Measurements from ENCODE around the gene FCHSD2.

DNA sequence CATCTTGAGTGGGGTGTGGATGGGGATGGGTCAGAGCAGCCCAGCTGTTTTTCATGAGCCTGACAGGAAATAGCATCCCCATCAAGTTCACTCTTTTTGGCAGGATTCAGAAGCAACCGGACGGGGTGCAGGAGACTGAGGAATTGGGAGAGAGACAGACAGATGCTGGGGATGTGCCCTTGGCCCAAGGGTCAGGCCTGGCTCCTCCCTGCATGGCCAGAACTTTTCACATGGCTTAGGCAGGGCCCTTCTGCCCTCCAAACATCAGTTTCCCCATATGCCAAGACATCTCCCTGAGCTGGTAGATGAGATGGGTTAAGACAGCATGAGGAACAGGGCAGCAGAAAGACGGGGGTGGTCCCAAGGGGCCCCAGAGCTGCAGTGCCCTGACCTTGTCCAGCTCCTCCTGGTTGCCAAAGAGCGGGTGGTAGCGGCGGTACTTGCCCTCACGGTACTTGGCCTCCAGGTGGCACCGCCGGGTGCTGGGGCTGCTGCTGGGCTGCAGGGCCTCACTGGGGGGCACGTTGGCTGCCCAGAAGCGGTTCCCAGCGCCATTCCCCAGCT lies 29.6 kb upstream of the PDE2A start:
- PRO-cap = no peak

GRCh38 chr11:72738787-72739411 lies 13.3 kb downstream of the ARAP1 start:
- PRO-cap = unidirectional peak, minus-strand start at chr11:72739005

DNA sequence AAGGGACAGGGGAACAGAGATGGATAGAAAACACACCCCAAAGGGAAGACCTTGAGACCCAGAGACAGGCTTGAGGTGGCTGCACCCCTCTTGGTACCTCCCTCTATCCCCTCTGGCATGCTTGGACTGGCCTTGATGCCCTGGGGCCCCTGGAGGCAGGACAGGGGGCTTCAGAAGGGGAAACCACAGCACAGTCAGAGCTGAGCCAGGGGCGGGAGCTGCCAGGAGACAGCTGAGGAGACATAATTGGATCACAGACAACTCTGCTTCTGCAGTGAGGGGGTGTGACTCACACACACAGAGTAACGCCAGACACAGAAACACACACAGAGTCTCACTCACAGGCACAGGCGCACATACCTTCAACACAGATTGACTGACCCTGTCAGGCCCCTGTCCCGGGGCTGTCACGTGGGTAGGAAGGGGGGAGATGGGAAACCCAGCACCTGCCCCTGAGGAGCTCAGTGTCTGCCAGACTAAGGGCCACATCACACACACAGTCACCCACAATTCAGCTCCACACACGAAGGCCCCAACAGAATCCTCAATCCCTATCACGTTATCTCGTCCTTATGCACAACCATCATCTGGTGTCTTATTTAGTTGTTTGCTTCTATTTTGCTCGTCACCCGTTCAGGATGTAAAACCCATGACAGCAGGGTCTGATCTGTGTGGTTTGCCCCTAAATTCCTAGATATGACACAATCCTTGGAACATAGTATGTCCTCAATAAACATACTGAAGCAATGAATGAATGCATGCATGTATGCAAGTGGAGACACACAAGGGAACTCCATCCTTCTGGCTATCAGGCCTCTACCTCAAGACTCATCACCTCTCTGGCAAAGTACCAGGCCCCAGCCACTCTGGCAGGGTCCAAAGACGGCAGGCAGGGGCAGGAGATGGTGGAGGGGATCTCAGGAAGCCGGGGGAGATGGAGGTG lies 20.4 kb downstream of the STARD10 start:
- PRO-cap = no peak

DNA sequence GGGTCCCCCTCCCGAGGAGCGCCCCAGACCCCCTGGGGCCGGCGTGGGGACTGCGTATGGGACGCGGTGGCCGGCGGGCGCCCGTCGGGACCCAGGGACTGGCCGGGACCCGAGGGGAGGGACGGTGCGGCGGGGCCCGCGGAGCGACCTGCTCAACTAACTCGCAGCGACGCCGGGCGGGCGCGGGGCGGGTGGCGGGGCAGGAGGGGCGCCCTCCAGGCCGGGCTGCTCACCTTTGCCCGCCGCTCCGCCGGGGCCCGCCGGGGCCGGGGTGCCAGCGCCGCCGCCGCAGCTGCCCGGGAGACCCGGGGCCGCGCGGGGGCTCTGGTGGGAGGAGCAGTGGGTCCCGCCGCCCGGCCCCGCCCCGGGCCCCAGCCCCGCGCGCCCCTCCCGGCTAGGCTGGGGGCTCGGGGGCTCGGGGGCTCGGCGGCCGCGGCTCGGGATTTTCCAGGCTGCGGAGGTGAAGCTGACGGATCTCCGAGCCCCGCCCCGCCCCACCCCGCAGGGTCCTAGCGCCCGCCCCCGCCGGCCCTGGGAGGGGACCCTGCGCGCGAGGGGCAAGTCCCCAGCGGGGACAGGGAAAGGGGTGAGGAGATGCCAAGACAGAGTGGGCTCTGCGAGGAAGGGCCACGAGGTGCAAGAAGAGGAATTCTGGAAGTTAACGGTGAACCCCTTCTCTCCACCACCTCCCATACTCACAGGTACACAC lies 12.3 kb downstream of the STARD10 start:
- PRO-cap = unidirectional peak, minus-strand start at position 468 of the sequence

DNA sequence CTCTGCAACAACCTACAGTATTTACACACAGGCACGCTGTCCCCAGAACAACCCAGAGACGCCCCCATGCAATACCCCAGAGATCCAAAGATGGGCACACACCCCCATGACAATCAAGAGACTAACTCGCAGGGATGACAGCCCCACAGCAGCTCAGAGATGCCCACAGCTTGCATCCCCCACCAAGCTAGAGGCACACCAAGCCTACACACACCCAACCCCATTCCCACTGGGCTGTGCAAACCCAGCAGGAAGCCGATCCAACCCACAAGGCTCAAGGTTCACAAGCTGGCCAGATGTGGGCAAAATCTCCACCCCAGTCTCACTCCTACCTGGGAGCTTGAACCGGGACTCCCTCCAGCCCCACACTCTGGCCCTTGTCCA lies 11.7 kb downstream of the STARD10 start:
- PRO-cap = no peak

GRCh38 chr11:72787027-72788146 lies 6.5 kb downstream of the STARD10 start:
- PRO-cap = no peak

DNA sequence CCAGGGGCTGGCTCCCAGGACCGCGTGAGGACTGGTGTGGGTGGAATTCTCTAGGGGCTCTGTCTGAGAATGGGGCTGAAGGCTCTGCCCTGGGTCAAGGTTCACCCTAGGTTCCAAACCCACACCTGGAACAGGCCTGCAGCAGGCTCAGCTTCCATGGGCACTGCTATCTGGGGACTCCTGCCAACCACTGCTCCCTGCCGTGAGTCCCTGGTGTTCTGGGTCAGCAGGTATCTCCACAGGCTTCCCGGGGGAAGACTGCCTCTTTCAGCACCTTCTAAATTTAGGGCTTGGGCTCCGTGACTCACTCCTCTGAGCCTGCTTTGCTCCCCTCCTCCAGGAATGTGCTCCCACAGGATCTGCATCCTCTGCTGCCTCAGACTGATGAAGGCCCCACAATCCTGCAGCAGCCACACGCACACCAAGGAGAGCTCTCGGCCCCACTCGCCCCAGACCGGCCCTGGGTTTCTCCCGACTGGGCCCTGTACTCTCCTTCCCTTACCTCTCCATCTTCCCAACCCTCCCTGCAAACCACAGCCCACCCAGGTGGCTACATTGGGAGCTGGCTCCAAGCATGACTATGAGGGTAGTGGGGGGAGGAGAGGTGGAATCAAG lies 4.1 kb downstream of the STARD10 start:
- PRO-cap = no peak

DNA sequence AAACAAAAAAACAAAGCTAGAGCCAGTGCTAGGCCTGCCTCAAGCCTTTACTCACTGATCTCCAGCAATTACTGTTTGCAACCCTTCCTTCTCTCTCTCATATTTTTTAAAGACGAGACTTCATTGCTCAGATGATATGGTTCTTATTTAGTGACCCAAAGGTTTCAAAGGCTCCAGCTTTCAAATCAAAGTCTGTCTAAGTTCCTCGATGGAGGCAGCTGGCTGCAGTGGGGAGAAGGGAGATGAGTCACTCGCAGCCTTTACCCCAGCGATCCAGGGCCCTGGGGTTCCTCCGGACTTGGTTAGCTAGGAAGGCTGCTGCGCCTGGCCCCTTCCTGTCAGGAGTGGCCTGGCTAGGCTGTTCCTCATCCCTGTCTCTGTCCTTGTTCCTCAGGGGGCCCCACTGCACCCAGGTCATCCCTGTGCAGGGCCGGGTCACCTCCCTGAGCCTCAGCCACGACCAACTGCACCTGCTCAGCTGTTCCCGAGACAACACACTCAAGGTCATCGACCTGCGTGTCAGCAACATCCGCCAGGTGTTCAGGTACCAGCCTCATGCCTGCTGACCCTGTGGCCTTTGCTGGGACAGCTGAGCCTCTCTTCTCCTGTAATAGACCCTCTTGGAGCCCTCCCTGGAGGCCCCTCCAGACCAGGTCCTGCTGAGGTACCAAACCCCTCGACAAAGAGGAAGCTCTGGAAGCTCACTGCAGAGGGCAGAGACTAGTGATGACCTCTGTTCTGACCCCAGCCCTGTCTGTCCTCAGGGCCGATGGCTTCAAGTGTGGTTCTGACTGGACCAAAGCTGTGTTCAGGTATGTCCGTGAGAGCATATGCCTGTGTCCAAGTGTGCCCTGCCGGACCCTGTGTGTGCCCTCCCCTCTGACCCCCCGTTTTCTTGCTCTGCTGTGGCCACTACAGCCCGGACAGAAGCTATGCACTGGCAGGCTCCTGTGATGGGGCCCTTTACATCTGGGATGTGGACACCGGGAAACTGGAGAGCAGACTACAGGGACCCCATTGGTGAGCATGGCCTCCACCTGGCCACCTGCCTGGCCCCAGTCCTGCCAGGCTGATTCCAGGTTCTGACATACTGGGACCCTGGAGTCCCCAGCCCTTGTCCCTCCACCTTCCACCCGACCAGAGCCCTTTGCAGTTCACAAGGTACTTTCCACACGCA lies 14.1 kb downstream of the ATG16L2 start:
- PRO-cap = no peak

DNA sequence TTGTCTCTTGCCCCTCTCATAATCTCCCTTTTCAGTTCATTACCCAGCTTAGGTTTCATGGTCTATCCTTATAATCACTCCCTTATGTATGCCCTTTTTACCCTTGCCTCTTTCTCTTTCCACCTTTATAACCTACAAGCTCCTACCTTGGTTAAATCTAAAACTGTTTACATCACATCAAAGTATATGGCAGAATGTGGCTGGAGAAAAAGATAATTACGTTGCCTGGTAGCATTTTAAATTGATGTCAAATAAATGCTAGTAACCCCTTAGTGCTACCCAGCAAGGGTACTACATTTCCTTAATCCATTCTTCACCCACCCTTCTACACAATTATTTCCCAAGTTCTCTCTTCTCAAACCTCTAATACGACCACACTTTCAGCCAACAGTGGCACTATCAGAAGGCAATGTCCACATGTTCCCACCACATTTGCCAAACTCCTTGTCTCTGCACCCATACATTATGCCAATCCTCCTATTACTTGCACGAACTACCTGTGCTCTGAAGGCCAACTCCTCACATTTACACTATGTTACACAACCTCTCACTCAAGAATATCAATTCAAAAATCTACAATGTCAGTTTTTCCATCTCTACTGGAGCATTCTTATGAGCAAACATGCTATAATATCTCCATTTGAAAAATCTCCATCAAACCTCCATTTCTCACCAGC lies 137.5 kb downstream of the FCHSD2 start:
- PRO-cap = no peak

DNA sequence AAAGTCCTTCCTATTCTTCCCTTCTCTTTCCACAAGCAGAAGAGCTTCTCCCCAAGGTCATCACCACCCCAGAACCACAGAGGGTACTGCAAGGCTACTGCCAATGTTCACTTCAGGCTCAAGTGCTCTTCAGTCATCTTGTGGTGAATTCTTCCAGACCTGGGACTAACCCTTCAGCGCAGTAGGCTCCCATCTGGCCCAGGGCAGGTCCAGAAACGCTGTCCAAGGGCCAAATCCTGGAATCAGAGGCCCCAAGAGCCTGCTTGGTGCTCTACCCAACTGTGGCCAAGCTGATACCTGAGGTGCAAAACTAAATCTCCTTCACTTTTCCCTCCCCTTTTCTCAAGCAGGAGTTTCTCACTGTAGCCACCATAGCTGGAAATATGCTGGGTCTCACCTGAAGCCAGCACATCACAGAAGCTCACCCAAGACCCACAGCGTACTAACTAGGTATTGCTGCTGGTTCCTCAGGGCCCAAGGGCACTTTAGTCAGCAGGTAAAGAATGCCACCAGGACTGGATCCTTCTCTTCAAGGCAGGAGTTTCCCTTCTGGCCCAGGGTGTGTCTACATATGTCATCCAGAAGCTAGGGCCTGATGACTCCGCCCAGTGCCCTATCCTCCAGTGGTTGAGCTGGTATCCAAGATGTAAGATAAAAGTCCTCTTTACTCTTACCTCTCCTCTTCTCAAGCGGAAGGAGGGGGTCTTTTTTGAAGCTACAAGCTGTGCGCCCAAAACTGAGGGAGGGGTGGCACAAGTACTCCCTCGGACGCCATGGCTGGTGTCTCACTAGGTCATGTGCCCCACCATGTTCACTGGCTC lies 27.8 kb downstream of the FCHSD2 start:
- PRO-cap = no peak

GRCh38 chr11:73141628-73142541 lies at the start of gene FCHSD2:
Gene FCHSD2, minus strand, starts transcription at chr11:73142318.
- PRO-cap = unidirectional peak, plus-strand start at chr11:73141764; bidirectional peak, plus-strand start at chr11:73142003, minus-strand start at chr11:73141858; bidirectional peak, plus-strand start at chr11:73142054, minus-strand start at chr11:73142066; bidirectional peak, plus-strand start at chr11:73142409, minus-strand start at chr11:73142279

GRCh38 chr11:73158210-73158950 lies 16.3 kb upstream of the FCHSD2 start:
- PRO-cap = no peak

DNA sequence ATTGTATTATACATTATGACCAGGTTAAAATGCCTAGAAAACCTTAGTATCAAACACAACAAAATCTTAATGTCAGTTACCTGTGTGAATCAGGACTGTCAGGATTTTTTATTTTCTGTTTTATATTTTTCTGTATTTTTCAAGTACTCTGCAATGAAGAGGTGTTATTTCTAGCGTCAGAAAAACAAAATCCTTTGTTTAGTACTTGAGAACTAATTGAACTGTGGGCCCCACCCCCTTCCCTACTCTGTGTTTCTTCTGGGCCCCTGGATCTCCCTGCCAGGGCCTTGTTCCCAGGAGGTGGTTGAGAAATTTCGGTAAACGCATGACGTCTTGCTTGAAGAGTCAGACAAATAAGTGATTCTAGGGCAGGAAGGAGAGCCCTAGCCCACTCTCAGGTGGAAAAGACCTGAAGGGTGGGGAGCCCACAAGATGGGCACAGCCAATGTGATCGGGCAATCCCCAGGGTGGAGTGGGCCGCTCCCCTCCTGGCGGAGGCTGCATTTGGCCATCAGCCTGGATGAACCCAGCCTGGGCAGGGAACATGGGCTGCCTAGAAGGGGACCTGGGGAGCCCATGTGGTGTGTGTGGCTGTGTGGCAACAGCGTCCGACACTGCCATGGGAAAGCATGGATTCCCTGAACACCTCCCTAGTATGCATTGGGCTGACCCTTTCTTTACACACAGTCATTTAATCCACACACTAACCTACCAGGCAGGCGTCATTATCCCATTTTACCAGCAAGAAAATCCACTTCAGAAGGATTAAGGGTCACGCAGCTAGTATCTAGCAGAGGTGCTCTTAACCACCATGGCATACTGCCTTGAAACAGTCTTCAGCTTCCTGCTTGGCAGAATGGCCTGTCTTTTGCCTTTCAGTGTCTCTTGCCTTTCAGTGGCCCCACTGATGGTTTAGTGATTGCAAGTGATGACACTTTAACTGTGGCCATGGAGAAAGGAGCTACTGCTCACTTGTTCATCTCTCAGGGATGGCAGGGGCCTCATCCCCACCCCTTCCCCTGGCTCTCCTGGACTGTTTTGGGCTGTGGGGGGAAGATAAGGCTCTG lies 16.7 kb upstream of the P2RY2 start:
- PRO-cap = no peak

DNA sequence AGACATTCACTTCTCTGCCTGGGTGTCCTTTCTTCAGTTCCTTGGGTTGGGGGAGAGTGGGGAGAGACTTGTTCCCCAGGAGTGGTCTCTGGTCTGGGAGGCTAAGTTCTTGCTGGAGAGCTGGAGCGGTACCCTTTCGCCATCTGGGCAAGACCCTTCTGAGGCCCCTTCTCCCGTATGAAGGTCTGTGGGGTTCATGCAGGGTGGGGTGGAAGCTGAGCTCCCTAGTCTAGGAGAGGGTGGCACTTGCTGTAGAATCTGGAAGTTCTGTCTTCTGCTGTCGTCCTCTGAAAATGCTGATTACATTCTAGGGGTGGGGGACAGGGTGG lies 1.8 kb downstream of the RELT start:
- PRO-cap = no peak

GRCh38 chr11:73381525-73382008 lies 5.4 kb downstream of the RELT start:
- PRO-cap = no peak

DNA sequence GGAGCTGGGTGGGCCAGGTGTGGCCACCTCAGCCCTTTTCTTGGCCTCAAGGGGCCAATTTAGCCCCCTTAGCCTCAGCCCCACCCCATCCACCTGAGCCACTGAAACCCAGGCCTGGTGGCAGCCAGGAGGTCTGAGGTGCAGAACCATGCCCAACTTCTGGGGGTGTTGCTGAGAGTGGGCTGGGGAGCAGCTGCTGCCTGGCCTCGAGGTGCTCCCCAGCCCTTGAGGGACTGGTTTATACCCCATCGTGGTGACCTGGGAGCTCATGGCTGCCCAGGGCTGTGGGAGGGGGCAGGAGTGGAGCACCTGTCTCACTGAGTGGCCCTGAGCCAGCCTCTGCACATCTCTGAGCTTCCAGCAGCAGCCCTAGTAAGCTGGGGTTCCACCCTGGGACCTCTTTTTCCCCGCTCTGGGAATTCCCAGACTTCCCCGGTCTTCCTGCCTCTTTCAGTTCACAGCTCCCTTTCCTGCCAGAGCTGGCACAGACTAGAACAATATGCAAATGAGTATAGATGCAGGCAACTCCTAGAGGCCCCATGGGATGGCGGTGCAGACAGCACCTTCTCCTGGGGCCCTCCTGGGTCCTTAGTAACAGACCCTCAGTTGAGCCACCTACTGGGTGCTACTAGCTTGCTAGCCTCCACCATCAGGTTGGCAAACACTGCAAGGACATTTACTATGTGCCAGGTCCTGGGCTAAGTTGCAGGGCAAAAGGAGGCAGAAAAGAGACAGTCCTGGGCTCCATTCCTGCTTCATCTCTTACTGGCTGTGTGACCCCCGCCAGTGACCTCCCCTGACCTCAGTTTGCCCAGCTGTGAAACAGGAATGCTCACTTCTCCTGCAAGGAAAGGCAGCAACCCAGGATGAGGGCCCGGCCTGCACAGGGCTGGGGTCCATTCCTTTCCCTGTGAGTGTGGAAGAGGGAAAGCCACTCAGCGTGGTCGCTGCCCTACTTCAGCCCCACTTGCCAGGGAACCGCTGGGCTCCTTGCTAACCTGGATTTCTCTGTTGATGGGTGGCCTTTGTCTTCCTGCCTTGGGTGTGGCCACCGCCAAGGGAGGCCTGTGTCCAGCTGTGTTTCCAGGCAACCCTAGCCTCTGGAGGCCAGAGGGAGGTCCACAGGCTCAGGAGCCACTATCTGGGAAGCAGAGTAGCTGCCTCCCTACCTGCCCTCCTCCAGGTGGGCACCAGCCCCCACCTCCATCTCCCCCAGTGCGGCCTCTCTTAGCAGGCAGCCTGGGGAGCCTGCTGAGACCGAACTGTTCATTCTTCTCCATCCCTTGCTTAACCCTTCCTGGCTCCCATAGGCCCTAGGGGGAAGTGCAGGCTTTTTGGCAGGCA lies 7.2 kb downstream of the RELT start:
- PRO-cap = no peak

DNA sequence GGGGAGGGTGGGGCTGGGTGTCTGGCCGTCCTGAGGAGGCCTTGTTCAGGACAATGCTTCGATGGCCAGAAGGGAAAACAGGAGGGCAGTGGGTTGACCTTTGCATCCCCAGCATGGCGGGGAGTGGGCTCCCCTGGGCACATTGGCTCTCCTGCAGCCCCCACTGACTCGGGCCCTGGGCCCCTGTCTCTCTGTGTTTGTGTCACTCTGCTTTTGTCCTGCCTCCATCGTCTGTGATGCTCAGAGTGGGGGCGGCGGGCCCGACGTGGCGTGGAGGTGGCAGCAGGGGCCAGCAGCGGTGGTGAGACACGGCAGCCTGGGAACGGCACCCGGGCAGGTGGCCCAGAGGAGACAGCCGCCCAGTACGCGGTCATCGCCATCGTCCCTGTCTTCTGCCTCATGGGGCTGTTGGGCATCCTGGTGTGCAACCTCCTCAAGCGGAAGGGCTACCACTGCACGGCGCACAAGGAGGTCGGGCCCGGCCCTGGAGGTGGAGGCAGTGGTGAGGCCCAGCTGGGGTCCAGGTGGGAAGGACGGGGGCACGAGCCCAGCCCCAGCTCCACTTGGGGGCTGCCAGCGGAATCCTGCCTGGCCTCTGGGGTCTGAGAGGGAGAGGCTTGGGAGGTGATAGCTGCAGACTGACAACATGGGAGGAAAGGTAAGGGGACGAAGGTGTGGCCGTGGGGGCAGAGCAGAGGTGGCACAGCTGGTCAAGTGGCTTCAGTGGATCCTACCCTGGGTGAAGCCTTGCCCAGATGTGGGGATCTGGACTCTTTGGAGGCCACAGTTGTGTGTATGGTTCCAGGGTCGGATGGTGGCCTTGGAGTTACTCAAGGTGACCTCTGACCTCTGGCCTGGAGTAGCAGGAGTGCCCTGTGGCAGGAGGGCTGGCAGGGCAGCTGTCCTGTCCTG lies 16.0 kb downstream of the RELT start:
- PRO-cap = no peak

GRCh38 chr11:73538227-73539170 lies 59.4 kb downstream of the FAM168A start:
- PRO-cap = no peak

- PRO-cap = bidirectional peak, plus-strand start at chr11:73598659, minus-strand start at chr11:73598562
These were observed 569 bp upstream of the FAM168A start for GRCh38 chr11:73598428-73598933.

GRCh38 chr11:73718625-73719182 lies 42.2 kb downstream of the RAB6A start:
- PRO-cap = no peak